Frontal cortex (tissue), 2 donors: Measurements from ENCODE around the gene RIPOR2.

DNA sequence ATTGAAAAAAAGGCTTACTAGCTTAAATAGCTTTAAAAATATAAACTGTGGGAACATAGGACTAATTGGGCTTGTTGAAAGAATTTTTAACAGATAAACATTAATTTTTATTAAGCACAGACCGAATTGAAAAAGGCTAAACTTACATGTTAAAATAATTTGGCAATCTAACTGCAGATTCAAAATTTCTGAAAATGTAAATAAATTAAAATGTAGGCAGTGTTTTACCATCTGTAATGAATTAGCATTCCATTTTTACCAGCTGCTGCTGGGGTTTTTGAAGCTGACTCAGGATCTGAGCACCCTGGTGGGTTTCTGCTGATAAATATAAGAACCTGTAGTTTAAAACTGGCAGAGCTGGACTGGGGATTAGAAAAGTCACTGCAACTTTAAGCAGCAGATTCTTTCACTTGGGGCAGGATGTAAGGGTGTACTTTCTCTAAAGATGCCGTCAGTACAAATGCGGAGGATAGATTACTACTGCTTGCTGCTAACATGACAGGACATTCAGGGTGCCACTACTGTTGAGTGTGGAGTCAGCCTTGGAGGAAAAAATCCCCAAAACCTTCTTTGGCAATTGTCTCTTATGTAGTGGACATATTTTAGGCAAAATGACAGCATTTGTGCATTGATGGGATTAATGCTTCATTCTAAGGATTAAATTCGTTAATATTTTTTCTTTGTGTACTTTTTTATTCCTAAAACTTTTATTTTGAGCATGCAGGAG, 341.8 kb downstream of the CDKAL1 start:
- RAMPAGE, long total RNA = no peak

DNA sequence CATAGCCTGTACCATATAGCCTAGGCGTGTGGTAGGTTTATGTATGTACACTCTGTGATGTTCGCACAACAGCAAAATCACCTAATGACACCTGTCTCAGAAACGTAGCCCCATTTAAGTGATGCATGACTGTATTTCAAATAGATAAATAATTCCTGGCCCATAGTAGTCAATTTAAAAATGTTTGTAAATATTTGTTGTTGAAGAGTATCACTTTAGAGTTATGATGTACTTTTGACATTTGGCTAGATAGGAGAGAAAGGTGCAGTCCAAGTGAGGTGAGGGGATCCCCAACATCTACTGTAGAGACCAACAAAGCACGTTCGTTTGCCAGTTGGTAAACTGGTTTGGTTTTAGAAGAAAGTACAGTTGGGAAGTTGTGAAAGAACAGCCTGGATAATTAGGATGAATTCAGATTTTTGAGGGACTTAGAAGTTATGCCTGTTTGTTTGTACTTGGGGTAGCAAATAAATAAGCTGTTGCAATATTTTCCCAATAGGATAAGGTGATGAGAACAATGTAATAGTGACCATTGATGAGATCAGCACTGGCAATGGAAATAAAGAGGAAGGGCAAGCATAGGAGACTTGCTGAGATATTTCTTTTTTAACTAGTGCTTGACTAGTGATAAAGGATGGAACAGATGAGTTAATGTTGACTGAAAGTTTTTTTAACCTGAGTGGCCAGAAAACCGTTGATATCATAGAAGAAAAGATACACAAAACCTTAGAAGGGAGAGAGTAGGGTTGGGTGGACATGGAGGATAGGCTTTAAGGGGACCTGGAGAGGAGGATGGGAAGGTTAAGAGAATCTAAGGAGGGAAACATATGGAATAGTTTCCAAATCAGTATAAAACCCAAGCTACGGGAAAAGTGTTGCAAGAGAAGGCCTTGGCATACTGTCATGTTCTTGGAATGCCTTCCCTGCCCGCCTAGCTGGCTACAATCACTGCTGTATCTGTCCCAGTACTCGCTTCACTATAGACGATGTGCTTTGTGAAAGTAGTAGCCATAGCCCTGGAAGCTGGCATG, 498.8 kb downstream of the CDKAL1 start:
- RAMPAGE, long total RNA = no peak

DNA sequence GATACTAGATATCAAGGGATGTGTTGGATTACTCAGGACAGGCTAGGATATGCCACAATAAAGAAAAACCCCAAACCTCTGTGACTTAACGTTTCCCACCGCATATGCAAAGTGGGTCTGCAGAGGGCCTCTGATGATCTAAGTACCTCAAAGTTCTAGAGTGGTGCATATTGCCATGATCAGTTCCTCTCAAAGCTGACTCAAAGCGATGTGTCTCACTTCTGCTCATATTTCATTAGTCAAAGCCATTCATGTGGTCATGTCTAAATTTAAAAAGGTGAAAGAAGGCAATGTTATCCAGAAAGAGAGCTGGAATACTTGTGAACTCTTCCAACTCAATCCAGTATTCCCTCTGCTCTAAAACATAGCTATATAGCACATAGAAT, 155.0 kb upstream of the SOX4 start:
- RAMPAGE, long total RNA = no peak

GRCh38 chr6:21570242-21570722, 23.3 kb upstream of the SOX4 start:
- RAMPAGE, long total RNA = no peak

DNA sequence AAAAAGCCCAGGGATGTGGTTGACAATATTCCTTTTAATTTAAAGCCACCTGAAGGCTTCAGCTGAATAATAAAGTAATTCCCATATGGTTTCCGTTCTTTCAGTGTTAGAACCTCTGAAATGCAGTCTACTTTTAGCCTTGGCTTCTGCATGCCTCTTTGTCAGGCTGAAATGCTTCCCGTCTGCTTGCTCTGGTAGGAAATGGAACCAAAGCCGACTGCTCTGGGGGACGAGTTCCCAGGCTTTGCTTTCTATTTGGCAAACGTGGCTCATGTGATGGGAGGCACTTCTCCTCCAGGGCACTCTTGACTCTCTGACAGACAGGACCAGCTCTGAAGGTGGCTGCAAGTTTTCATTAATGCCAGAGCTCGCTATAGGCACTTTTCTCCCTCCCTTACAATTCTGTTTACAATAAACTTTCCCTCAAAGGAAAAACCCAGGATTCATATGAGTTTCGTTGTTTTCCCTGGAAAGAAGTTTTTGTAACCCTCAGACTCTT, 225.2 kb downstream of the PRL start:
- RAMPAGE, long total RNA = no peak

DNA sequence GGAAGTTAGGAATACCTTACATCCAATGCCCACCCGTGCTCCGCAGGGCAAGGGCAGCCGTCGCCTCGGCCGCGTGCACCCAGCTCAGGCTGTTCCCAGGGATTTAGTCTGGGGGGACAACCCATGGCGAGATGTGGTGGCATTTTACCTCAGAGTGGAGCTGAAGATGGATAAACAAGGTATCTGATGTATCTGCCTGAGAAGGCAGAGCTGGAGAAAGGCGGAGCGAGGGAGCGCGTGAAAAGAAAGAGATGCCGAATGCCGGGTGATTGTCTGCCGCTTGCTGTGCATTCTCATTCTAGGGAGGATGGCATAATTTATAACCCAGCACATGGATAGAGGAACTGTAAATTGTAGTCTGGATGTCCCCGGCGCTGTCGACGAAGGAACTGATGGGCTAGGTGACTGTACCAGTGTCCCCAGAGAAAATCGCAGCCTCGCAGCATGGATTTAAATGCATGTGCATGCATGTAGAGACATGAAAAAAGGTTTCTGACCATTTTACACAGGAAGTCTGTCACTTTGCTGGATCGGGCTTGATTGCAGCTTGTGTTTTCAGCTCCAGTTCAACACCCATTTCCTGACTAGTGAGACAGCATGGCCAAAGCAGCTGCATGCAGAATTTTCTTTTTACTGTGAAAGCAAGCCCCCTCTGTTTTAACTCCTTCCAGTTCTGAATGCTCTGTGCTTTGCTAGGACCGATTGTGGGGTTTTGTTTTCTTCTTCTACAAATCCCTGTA, 149.8 kb downstream of the PRL start:
- RAMPAGE, long total RNA = no peak

- RAMPAGE, long total RNA = no peak
Observed at GRCh38 chr6:24359760-24360578, 2.1 kb upstream of the DCDC2 start.

DNA sequence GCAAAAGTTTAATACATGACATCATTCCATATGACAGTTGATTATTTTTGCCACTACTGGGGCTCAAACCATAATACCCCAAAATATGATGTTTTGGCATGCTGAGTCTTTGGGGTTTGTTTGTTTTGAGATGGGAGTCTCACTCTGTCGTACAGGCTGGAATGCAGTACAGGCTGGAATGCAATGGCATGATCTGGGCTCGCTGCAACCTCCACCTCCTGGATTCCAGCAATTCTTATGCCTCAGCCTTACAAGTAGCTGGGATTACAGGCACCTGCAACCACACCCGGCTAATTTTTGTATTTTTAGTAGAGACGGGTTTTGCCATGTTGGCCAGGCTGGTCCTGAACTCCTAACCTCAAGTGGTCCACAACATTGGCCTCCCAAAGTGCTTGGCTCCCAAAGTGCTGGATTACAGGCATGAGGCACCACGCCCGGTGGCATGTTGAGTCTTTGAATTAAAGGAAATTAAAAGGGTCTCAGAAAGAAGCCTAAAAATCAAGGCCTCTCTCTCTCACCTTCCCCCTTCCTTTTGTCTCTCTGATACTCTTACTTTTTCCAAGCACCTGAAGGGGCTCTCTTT, 1.2 kb upstream of the MRS2 start:
- RAMPAGE, long total RNA = no peak

DNA sequence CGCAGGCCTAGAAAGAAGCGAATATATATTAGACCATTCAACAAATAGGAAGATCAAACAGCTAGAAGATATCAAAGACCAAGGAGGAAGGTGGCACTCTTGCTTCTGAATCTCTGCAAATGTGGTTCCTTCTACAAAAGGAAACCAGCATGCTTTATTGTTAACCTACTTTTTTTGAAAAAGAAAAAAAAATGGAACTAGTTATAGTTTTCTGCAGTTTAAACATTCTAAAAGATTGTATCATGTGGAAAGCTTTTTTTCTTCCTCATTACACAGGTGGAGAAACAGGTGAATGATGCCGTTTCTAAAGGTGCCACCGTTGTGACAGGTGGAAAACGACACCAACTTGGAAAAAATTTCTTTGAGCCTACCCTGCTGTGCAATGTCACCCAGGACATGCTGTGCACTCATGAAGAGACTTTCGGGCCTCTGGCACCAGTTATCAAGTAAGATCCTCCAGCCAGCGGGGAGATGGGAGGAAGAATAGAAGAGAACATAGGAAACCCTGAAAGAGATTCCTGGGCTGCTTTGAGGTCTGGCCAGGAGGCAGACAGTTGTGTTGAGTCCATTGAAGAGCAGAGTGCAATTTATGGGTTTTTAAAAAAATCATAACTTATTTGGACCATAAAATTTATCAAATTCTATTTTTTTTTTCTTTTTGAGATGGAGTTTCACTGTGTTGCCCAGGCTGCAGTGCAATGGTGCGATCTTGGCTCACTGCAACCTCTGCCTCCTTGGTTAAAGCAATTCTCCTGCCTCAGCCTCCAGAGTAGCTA, 33.1 kb downstream of the ALDH5A1 start:
- RAMPAGE, long total RNA = no peak

- RAMPAGE, long total RNA = no peak
Observed at GRCh38 chr6:24658651-24659507, 7.8 kb downstream of the TDP2 start.

DNA sequence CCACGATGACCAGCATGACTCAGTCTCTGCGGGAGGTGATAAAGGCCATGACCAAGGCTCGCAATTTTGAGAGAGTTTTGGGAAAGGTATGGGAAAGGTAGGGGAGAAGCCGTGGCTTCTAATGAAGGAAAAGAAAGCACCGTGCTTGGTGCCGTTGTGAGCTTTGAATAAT, 268 bp downstream of the ACOT13 start:
- RAMPAGE, long total RNA = no peak

DNA sequence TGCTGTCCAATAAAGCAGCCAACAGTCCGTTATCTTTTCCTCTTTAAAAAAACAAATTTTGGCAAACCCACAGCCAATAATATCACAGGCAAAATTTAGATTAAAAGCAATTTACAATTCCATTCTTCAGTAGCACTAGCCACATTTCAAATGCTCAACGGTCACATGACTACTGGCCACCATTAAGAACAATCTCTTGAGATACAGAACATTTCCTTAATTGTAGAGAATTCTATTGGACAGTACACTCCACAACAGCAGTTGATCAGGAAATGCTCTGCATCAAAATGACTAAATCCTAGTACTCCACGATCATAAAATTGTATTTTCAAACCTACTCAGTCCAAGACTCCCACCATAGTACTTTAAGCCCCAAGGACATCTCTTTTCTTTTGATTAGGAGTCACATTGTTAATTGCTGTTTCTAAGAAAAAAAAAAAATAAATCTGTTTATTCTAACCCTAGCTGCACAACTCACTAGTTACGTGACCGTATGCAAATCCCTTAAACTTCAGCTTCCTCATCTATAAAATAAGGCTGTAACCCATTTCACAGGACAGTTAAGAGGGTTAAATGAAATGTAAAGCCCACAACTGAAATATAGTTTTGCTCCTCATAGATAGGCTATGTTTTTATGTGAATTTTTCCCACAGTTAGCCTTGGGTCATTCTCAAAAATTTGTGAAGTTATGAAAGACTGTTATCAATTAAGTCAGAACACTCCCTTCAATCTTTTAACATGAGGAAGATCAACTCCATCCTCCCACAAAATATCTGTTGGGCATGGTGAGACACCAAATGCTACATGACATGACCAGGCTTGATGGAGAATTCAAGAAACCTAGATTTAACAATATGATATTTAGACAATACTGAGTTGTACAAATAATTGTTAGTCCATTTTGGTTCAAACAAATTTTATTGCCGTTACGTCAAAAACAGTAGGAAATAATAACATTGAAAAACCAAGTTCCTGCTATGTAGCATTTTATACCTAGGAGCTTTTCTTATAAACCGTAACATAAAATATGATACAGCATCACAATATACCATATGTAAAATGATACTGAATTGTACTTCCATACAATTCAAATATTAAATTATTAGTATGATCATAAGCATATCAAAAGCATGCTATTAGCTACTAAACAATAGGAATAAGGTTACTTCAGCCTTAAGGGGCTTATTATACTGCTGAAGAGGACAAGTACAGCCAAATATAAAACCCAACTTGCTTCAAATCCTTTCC, 9.5 kb downstream of the C6orf62 start:
- RAMPAGE, long total RNA = no peak

GRCh38 chr6:24719982-24720992, 1.3 kb upstream of the C6orf62 start:
- RAMPAGE, long total RNA = start-site peak on the minus strand at chr6:24720835-24720903, 144 and 120 reads in 2 replicates

GRCh38 chr6:24899720-24900505, 35.8 kb downstream of the RIPOR2 start:
- RAMPAGE, long total RNA = no peak

DNA sequence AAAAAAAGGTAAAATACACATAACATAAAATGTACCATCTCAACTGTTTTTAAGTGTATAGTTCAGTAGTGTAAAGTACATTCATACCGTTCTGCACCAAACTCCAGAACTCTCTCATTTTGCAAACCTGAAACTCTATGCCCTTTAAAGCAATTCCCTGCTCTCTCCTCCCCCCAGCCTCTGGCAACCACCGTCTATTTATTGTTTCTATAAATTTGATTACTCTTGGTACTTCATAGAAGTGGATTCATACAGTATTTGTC, 13.0 kb downstream of the RIPOR2 start:
- RAMPAGE, long total RNA = no peak

DNA sequence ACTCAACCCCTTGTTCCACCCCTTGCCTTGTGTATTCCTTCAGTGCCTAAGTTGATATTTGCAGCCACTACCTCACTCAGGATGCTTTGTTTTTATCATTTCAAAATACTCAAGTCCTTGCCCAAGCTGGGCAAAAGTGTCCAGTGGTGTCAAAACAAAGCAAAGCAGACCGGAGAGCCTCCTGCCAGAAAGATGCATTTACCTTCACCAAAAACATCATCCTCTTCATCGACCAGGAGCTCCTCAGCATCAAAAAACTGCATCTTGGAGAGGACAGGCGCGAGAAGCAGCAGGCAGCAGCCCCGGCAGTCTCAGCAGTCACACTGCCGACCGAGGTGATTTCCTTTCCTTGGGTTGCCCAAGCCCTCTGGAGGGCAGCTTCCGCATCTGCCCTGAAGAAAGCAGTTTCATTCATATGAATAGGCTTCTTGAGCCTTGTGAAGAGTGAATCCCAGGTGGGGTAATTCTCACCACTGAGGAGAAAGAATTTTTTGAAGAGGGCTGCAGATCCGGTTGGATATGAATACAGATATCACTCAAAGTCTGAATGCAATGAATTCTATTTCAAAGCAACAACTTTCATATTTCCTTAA, at the start of gene RIPOR2:
Gene RIPOR2 (minus strand): TSS at position 325 of the 593 bp plus-strand sequence.
- RAMPAGE, long total RNA = no peak

DNA sequence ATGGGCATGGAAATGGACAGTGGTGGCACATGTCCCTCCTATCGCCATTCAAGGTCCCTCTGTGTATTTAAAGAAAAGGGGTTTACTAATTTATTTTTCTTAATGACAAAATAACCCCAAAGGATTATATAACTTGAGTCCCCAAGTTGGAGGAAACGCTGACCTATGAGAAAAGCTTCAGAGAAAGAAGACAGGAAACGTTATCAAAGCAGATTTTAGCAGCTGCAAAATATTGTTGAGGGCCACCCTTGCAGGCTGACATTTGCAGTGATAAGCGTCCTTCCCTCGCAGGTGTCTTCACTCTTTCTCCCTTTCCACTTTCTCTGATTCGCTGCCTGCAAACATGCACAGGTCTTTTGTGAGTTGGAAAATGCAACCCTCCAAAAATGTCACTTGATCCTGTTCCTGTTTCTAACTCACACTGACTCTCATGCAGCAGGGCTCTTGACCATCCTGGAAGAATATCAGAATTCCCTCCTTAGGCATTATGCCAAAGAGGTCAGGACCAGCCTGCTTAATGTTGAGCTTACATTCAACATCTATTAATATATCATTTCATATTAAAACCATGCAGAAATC, 103.3 kb upstream of the RIPOR2 start:
- RAMPAGE, long total RNA = no peak

DNA sequence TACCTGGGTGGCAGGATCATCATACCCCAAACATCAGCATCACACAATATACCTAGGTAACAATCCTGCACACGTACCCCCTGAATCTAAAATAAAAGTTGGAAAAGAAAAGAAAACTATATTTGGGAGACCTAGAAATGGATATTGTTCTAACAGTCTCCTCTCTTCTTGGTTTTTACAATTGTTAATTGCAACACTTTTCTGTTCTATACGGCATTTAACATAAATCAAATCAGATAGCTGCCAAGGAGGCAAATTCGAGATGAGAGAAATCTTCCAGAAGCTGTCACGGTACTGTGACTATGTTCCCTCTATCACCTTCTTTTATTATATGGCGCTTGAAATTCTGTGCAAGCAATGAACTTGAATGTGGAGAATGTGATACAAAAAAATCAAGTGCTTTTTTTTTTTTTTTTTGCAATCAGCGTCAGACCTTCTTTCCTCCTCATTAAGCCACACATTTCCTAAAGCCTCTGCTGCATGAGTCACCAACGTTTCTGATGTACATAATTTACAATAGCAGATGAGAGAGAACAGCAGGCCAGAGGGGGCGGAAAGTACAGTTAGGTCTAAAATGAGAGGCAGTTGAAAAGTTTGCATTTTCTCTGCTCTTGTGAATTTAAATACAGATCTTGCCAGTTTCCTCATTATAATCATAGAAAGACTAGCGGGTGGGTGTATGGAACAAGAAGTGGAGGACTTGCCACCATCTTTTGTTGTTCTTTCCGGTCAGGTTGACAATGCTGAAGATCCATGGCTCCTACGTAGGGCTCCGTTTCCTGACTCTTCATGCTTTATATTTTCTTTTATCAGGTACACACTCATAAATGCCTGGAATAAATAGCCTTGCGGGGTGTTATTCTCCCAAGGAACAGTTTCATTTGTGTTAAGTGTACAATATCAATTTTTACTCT, 114.6 kb upstream of the RIPOR2 start:
- RAMPAGE, long total RNA = no peak

GRCh38 chr6:25302576-25303203, 23.5 kb downstream of the CARMIL1 start:
- RAMPAGE, long total RNA = no peak

DNA sequence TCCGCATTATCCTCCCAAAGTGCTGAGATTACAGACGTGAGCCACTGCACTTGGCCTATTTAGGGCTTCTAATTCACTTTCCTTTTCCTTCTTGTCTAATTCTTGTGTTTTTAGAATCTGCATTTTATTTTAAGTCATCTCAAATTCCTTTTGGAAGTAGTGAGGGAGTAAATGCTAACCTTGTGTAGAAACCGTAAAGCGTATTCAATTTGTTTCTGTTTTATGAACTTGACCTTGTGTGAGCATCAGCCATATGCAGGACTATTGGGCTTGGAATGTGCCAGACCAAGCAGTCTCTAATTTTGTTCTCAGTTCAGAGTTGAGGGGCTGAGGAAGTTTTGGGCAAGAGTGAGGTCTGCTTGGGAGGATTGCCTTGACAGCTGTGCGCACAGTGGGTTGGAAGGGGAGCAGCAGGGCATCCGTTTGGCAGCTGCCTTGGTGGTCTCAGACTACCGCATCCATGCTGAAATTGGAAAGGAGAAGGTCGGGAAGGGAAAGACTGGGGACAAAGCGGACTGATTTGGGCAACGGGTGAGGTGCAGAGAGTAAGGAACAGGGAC, 38.7 kb downstream of the CARMIL1 start:
- RAMPAGE, long total RNA = no peak